Thyroid gland (tissue), 7 donors: ENCODE results near the gene NR3C1.

DNA sequence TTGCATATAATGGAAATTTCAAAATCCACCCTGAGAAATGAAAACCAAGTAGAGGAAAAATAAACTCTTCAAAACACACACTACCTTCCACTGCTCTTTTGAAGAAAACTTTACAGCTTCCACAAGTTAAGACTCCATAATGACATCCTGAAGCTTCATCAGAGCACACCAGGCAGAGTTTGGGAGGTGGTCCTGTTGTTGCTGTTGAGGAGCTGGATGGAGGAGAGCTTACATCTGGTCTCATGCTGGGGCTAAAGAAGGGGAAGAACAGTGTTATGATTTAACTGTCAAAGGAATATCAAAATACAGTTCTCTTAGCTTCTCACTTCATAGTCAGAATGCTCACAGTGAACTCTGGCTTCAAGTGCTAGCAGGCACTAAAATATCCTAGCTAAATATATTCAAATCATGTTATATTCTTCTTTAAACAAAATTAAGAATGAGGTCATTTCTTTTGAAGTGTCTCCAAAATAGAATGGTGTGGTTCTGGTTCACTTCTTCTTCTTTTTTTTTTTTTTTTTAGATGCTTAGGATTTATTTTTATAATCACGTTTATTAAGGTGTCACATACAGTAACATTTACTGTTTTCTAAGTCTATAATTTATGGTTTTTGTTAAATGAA, 89.5 kb downstream of the NR3C1 start:
- PRO-cap, 2 experiments = no peak in any of the 2 experiments
- RAMPAGE, long total RNA, 5 experiments = start-site peak on the minus strand in 1 of 5 experiments, centred at position 234 of the sequence, 5 reads per replicate

GRCh38 chr5:143403165-143404178, at the start of gene NR3C1:
NR3C1 (minus strand) TSS chr5:143403686.
- PRO-cap, 2 experiments = peak in 2 of 2 experiments; most common plus-strand start chr5:143403407 (in 1); most common minus-strand start chr5:143403624 (in 2)
- RAMPAGE, long total RNA, 5 experiments = start-site peak on the minus strand in 2 of 5 experiments, at chr5:143403240-143403748 at its widest, 21 to 33 reads per replicate

DNA sequence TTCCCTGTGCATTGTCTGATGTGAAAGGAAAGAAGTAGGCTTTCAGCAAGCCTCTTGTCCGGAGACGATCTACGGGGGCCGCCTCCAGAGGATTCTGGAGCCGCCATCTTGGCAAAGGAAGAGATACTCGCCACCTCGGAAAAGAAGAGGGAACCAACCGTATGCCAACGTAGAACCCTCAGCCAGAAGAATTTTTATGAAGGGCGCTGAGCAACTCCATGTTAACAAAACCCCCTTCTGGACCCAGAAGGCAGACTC, 2.0 kb upstream of the NR3C1 start:
- PRO-cap, 2 experiments = no peak in any of the 2 experiments
- RAMPAGE, long total RNA, 5 experiments = no peak in any of the 5 experiments

DNA sequence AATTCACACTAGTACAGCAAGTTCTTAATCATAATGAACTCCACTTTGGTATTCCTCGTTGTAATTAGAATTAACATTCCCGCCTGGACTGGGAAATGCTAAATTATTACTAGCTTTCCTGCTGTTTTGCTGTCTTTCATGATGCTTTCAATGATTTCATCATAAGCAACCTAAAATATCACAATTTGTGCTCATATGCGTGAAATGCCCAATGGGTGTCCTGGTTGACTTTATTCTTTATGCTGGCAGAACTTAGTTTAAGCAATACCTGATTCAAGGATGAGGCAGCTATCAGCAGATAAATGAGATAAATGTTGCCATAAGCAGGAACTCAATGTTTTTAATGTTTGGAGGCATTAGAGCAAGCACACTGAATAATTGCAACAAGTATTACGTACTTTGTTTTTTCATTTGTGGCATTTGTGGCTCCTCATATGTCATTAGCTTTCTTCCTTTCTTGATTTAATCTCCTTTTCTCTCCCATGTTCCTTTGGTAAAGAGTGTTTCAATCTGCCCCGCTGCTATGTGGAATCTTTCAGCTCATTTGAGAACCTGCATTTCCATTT, 6.3 kb upstream of the NR3C1 start:
- PRO-cap, 2 experiments = no peak in any of the 2 experiments
- RAMPAGE, long total RNA, 5 experiments = no peak in any of the 5 experiments

DNA sequence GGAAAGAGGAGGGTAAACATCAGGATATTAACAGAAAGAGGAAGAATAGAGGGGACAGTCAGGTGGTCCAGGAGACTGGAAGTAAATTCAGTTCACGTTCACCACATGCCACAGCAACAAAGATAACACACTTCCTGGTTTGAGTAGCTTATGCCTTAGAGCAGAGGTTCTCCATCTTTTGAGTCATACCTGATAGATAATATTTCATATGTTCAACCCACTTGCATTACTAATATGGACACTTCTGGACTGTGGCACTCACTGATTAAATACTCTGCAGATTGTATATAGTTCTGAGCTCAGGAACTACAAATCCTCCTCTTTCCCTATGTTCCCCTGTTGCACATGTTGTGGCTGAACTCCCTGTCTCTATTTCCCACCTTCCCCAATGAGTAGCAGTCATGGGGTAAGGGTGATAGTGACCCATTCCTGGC, 180.0 kb upstream of the NR3C1 start:
- PRO-cap, 2 experiments = no peak in any of the 2 experiments
- RAMPAGE, long total RNA, 5 experiments = no peak in any of the 5 experiments

DNA sequence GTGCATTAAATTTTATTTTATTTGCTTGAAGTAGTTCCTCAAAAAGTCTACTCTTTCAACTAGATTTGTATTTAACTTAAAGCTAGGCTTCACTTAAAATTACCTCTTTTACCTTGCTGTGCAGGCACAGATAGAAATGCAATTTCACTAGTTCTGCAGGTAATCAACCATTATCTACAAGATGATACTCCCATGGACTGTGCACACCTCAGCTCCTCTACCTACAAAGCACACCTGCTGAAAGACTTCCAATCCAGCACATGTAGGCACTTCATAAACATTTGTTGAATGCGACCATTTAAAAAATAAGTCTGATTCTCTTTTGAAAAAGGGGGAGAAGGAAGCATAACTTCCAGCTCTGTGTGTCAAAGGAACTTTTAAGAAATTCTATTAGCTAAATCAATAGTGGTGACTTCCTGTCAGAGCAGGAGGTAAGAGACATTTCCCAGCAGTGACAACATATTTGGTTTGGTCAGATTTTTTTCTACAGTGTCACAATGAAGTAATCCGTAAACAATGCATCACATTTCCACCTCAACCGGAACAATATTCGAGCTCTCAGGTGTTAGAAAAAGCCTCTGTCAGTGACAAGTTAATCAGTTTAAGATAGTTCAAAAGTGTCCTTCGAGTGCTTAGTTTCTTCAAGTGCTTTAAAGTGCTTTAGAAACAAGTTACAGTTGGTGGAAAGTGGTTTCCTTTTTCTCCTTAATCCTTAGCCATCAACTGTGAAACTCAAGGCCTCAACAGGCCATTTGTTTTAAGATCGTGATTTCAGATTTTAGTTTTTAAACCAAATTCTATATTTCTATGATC, 182.2 kb upstream of the HMHB1 start:
- PRO-cap, 2 experiments = peak in 1 of 2 experiments; most common plus-strand start position 549 of the sequence (in 1); most common minus-strand start position 367 of the sequence (in 1)
- RAMPAGE, long total RNA, 5 experiments = no peak in any of the 5 experiments

DNA sequence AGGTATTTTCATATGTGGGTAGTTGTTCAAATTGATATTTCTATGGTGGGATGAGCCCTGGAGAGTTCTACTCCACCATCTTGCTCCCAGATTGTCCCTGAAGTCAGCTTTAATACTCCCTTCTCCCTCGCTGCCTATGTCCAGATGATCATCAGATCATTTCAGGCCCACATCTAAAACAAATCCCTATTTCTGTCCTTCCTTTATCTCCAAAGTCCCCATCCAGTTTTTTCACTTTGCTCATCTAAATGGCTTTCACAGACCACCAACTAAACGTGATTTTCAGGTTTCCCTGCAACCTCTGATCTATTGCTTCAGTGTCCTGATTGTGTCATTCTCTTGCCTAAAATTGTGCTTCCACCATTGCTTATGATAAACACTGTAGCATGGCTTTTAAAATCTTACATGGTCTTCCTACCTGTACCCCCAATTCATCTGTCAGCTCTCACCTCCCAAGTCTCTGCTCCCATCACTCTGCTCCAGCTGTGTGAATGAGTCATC, 342.0 kb downstream of the PRELID2 start:
- PRO-cap, 2 experiments = no peak in any of the 2 experiments
- RAMPAGE, long total RNA, 5 experiments = no peak in any of the 5 experiments

GRCh38 chr5:145510263-145511130, 324.6 kb downstream of the PRELID2 start:
- PRO-cap, 2 experiments = no peak in any of the 2 experiments
- RAMPAGE, long total RNA, 5 experiments = no peak in any of the 5 experiments

DNA sequence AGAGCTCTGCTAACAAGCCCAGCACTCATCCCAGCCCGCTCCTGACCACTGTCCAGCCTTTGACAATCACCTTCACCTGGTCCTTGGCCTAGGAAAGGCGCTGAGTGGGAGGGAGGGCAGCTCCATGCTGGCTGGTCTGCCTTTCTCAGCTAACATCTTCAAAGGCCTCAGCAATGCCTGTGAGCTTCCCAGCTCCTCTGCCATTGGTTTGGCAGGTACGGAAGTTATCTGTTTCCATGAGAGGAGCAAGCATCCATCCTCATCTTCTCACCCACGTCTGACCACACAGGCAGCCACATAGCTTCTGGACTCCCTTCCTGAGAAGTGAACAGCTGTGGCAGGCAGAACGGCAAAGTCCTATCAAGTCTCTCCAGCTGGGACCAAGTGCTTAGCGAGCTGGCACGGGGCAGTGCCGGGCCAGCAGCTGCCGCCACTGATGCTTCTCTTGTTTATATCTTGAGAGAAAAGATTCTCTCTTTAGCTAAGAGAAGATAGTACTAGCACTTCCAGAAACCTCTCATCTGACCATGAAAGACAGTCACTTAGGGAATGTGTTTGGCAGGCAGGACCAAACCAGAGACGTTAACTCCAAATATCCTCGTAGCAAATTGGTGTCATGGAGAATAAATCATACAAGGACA, 37.3 kb downstream of the PLAC8L1 start:
- PRO-cap, 2 experiments = no peak in any of the 2 experiments
- RAMPAGE, long total RNA, 5 experiments = no peak in any of the 5 experiments

GRCh38 chr5:146510366-146511109, 5.5 kb downstream of the GPR151 start:
- PRO-cap, 2 experiments = no peak in any of the 2 experiments
- RAMPAGE, long total RNA, 5 experiments = no peak in any of the 5 experiments

- PRO-cap, 2 experiments = no peak in any of the 2 experiments
- RAMPAGE, long total RNA, 5 experiments = no peak in any of the 5 experiments
These were observed 40.7 kb upstream of the PPP2R2B start for GRCh38 chr5:146919156-146919771.

GRCh38 chr5:147403934-147404797, 105.7 kb downstream of the DPYSL3 start:
- PRO-cap, 2 experiments = peak in 1 of 2 experiments; most common plus-strand start chr5:147404504 (in 1); most common minus-strand start chr5:147404314 (in 1)
- RAMPAGE, long total RNA, 5 experiments = no peak in any of the 5 experiments

DNA sequence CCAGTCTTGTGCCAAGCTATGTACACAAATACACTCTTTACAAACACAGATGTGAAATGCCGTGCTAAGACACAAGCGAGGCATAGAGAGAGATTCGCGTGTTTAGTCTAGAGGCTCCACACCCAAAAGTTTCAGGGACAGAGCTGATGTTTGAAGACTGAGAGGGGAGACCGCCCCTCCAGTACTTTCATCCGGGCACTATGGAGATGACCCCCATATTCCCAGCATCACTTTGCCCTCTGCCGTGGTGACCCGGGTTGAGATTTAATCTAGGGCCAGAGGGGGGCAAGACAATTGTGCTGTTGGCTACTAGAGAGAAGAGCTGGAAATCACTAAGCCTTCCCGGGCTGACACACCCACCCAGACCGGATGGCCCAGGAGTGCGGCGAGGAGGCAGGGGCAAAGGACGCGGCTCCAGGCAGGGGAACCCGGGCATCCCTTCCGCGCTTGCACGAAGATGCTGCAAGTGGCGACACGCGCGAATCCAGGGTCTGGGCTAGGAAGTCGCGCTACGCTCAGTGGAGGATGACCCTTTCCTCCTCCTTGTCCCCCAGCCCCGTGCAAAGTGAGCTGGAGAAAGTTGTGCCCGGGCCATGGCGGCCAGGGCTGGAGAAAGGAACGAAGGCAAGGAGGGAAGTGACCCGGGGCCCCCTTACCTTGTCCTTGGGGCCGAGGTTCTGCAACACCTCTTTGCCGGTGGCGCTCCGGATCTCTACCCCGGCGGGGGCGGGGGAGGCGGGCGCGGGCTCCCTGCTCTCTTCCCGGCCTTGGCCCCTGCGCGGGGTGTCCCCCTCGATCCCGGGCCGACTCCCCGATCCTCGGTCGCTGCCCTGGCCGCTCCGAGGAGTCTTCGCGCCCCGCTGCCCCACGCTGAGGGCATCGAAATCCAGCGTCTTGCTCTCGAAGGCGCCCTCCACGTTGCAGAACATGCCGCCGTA, 777 bp downstream of the DPYSL3 start:
- PRO-cap, 2 experiments = peak in 2 of 2 experiments; most common plus-strand start position 377 of the sequence (in 2); most common minus-strand start position 104 of the sequence (in 1)
- RAMPAGE, long total RNA, 5 experiments = no peak in any of the 5 experiments

GRCh38 chr5:147551389-147552151, 41.7 kb upstream of the DPYSL3 start:
- PRO-cap, 2 experiments = peak in 1 of 2 experiments; most common plus-strand start chr5:147551904 (in 1); most common minus-strand start chr5:147551780 (in 1)
- RAMPAGE, long total RNA, 5 experiments = no peak in any of the 5 experiments

GRCh38 chr5:147780746-147781433, 1.6 kb downstream of the JAKMIP2 start:
- PRO-cap, 2 experiments = no peak in any of the 2 experiments
- RAMPAGE, long total RNA, 5 experiments = no peak in any of the 5 experiments

DNA sequence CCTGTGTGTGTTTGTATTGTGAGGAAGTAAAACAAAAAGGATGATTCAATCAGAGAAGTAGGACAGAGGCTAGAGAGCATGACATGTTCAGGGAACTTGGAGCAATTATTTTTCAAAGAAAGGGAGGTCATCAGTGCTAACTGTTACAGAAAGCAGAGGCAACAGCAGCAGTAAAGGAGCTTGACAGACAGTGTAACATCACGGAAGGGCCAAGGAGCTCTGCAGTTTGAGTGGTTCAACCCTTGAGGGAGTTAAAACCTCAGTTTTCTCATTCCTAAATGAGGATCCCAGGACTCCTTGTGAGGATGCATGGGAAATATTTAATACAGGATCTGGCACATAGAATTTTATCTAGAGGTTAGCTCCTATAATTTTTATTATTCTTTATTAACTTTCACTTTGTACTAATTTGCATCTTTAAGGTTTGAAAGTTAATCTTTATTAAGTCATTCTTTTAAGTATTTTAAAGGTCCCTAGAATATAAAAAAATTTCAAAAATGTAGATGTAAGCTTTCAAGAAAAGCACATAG, 13.0 kb downstream of the SPINK1 start:
- PRO-cap, 2 experiments = no peak in any of the 2 experiments
- RAMPAGE, long total RNA, 5 experiments = no peak in any of the 5 experiments

GRCh38 chr5:148071880-148072717, 8.3 kb downstream of the SPINK5 start:
- PRO-cap, 2 experiments = no peak in any of the 2 experiments
- RAMPAGE, long total RNA, 5 experiments = no peak in any of the 5 experiments

- PRO-cap, 2 experiments = no peak in any of the 2 experiments
- RAMPAGE, long total RNA, 5 experiments = no peak in any of the 5 experiments
These were observed 22.4 kb downstream of the SPINK5 start for GRCh38 chr5:148086159-148086632.

- PRO-cap, 2 experiments = no peak in any of the 2 experiments
- RAMPAGE, long total RNA, 5 experiments = no peak in any of the 5 experiments
These were observed 26.9 kb downstream of the SPINK5 start for GRCh38 chr5:148090423-148091396.

- PRO-cap, 2 experiments = no peak in any of the 2 experiments
- RAMPAGE, long total RNA, 5 experiments = no peak in any of the 5 experiments
These were observed 30.3 kb downstream of the SPINK5 start for GRCh38 chr5:148093935-148094529.